Measurements from ENCODE around the genes APOA1 and CD3E.

GRCh38 chr11:116836873-116838291, at the start of gene APOA1:
APOA1 (minus strand) TSS chr11:116837622.
- PRO-cap, result bidirectional peak, plus-strand start at chr11:116837651, minus-strand start at chr11:116837622; bidirectional peak, plus-strand start at chr11:116838089, minus-strand start at chr11:116837922

GRCh38 chr11:116851717-116852059, 14.3 kb upstream of the APOA1 start:
- PRO-cap, result no peak

DNA sequence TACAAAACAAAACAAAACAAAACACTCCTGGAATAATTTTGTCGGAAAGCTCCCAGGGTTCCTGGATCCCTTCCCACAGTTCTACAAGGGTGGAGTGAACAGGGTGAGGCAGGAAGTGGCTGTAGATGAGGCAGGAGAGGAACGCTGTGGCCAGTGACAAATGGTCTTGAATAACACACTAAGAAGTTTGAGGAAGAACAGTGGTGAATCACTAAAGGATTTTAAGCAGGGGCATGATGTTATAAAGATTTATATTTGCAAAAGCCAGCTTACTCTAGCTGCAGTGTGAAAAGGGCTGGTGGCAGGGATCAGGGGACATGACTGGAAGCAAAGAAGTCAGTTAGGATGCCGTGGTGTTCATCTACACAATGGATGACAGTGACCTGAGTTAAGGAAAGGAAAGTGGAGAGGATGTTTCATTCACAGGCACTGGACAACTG, 33.9 kb upstream of the APOA1 start:
- PRO-cap, result no peak

DNA sequence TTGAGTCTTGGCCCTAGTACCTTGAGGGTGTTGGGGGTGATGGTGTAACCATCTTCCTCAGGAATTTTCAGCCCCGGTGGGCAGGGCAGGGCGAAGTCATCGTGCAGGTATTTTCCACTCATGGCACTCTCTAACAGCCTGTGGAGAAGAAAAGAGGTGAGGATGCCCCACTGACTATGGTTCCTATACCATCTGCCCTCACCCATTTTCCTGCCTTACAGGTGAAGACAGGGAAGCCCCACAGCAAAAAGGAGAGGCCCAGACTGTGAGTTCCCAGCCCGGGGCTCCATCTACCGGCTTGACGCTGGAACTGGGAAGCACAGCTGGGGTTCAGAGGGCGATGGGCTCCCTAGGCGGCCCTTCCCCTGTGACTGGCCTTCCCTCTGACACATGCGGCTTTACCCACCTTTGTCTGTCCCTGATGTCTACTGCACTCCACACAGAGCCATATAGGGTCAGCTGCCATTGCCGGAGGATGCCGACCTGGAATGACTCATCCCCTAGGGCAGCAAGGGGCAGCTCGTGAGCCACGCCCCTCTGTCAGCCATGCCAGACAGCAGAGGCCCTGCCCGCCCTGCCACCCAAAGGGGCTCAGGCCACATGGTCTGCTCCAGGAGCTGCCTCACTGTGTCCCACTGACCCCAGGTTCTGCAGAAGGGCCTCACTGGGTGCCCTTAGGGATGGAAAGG, 7.6 kb downstream of the TAGLN start:
- PRO-cap, result no peak

DNA sequence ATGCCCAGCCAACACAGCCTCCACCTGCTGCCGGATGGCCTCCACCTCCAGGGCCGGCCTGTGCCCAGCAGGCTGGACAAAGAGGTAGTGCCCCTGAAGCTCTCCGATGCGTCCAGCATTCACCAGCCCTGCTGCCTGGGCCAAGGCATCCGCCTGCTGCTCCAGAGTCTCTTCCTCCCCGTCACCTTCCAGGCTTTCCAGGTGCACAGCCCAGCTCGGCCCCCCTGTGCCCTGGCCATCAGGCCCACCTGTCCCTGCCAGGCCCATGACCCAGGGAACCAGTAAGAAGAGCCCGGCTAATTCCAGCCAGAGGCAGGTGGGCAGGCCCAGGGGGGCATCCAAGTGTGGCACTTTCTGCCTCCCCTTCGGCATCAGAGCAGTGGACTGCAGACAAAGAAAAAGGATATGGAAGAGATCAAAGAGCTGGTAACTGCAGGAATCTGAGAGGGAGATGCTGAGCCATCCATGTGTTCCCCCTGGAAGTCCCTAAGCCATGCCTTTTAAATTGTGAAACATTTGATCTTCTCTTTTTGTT, 2.3 kb downstream of the PCSK7 start:
- PRO-cap, result no peak

DNA sequence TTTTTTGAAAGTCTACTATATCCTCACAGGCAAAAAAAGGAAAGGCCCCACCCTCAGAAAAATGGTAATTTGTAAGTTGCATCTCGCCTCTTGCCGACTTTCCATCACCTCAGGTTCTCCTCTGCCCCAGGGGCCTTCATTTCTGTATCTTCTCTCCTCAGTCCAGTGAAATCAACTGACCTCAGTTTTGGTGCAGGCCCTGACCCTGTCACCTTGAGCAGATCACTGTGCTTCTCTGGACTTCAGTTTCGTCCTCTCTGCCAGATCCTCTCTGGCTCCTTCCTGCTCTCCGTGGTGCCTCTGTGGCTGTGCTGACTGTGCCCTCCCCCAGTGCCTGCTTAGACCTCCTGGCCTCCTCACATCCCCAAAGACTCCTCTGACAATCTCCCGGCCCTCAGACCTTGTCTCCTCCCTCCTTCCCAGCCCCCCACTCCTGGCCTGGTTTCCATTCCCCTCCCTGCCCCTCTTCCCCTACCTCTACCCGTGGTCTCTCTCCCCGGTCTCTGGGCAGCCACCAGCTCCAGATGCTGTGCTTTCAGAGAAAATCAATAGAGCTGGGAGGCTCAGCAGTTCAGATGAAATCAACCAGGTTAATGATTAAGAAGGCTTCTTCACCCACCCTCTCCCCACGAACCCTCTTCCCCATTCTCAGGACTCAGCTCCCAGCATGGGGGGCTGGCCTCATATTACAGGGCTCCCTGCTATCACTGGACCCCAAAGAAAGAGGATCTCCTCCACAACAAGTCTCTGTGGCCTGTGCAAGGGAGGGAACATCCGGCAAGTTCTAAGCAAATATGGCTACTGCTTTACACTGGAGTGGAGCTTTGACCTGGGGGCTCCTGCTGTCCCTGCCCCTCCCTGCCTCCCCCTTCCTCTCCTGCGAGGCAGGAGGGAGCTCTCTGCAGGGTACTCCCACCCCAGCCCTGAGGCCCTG, 16.6 kb downstream of the BACE1 start:
- PRO-cap, result no peak

DNA sequence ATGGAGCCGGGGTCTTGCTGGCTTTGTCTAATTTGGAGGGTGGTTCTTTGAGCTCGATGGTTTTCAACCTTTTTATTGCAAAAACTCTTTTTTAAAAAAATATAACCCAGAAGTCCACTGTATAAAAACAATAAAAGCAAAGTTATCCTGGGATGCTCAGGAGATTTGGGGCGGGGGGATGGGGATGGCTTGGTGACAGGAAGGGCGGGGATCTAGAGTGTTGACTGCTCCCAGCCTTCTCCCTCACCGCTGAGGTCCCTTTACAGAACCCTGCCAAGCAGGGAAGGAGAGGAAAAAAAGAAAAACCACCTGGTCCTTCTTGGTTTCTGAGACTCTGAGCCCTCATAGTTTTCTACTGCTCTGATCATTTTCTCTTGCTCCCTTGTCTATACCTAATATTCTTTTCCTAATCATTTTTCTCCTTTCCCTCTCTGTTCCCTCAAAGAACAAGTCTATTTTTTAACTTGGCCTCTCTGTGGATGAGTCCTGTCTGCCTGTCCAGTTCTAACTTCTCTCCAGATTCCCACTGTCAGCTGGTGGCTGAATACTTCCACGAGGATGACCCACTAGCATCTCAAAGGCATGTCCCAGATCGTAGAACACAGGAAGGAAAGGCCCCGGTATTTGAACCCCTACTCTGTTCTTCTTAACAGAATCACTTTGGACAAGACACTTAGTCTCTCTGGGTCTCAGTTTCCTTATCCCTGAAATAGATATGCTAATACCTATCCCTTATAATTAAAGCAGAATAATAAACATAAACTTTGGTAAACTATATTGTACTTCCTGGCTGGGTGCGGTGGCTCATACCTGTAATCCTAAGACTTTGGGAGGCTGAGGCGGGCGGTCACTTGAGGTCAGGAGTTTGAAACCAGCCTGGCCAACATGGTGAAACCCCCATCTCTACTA, 7.9 kb downstream of the BACE1 start:
- PRO-cap, result no peak

- PRO-cap, result no peak
These were observed 105.5 kb downstream of the DSCAML1 start for GRCh38 chr11:117691503-117691922.

GRCh38 chr11:117795796-117796463, 1.1 kb downstream of the DSCAML1 start:
- PRO-cap, result bidirectional peak, plus-strand start at chr11:117796109, minus-strand start at chr11:117796075

GRCh38 chr11:117816150-117816795, 8.3 kb downstream of the FXYD2 start:
- PRO-cap, result bidirectional peak, plus-strand start at chr11:117816559, minus-strand start at chr11:117816404

DNA sequence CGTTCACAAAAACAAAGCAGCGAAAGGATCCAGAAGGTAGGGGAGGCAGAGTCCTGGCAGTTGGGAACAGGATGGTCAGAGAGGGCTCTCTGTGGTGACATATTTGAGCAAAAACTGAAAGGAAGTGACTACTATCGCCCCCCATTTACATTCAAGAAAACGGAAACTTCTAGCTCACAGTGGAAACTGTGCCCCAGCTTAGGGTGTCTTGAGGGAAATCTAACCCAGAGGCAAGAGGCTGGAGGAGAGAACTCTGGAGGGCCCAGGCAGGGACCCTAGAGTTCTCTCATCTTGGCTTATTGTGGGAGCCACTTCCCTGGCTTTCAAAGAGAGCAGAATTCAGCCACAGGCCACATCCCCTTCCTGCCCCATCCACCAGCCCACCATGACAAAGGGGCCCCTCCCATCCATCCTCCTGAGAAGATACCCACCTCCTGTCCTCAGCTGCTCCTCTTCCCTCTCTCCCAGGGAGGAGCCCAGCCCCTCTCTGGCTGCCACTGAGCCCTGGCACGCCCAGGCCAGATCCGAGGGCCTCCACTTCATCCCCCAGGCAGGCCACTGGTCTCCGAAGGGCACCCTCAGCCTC, 1.5 kb upstream of the TMPRSS13 start:
- PRO-cap, result no peak

DNA sequence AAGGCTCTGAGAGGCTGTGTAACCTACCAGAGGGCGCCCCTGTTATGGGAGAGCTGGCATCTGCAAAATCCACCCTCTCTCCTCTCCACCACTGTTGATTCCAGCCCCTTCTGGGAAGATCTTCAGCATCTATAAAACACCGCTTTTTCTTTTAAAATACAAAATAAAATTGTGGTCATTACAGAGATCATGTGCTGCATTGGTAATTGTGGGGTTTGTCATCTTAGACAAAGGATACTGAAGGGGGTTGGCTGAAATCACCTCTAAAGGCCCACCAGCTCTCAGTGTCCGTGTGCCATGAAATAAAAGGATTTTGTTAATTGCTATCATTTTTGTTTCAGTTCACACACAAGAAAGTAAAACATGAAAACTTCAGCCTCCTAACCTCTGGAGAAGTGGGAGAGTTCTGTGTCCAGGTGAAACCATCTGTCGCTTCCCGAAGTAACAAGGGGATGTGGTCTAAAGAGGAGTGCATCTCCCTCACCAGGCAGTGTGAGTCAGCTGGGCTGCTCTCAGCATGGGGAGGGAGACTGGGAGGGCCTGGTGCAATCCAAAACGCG, 7.5 kb downstream of the IL10RA start:
- PRO-cap, result no peak

DNA sequence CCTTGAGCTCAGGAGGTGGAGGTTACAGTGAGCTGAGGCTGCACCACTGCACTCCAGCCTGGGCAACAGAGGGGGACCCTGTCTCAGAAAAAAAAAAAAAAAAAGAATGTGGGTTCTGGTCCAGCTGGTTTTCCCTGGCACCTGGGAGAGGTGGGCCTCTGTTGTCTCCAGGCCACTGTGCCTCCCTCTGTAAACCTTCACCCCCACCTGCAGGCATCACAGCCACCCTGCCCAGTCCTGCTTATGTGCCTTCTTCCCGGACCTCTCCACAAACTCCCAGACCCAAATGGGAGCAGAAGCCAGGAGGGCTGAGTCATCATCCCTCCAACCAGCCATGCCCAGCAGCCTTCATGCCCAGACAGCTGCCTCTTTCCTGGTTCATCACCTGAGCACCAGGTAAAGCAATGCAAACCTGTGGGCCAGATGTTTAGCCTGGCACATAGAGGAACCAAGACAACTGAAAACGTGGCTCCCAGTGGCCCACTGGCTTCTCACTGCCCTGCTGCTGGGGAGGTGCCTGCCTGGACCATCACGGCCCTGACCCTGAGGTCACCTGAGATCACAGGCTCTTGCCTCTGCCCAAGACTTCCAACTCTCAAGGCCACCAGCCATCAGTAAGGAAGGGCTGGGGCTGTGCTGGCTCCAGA, 2.1 kb upstream of the TMPRSS4 start:
- PRO-cap, result no peak

- PRO-cap, result no peak
These were observed 5.8 kb downstream of the SCN4B start for GRCh38 chr11:118146739-118147368.

- PRO-cap, result no peak
These were observed 14.4 kb downstream of the JAML start for GRCh38 chr11:118210327-118210841.

- PRO-cap, result no peak
These were observed 9.6 kb downstream of the JAML start for GRCh38 chr11:118215163-118215721.

DNA sequence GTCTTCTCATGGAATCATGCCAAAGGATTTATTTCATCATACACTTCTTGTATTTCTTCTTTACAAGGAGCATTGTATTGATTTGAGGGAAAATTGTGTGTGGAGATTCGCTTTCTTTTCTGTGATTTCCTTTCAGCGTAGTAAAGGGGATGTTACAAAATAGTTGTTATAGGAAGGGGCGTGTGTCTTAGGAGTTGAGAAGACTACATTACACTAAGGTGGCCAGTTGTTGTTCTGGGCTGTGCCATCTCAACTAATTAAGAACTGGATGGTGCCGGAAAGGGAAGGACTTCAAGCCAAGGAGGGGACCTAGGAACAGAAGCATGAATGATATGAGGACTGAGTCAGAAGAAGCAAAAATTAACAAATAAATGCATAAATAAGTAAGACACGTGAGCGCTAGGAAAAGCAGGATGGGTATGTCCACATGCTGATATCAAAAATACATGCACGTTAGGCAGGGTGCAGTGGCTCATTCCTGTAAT, 12.8 kb upstream of the CD3E start:
- PRO-cap, result no peak

GRCh38 chr11:118304181-118305420, at the start of gene CD3E:
CD3E (plus strand) TSS chr11:118304730.
- PRO-cap, result no peak

DNA sequence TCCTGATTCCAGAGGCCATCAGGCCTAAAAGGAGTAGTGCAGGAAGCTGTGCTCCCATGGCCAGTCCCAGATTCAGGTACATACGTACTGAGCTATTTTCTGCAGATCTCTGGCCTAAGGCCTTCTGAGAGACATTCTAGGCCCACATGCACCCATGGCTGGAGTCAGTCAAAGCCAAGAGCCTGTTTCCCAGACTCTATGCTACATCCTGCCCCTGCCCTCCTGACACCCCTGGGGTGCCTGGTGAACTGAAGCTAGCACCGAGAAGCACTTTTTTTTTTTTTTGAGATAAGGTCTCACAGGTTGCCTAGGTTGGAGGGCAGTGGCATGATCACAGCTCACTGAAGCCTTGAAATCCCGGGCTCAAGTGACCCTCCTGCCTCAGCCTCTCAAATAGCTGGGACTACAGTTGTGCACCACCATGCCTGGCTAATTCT, 582 bp downstream of the CD3D start:
- PRO-cap, result no peak

GRCh38 chr11:118398644-118399355, 2.6 kb upstream of the ATP5MG start:
- PRO-cap, result no peak